ENCODE results near the genes FKBP8 and COMP.

DNA sequence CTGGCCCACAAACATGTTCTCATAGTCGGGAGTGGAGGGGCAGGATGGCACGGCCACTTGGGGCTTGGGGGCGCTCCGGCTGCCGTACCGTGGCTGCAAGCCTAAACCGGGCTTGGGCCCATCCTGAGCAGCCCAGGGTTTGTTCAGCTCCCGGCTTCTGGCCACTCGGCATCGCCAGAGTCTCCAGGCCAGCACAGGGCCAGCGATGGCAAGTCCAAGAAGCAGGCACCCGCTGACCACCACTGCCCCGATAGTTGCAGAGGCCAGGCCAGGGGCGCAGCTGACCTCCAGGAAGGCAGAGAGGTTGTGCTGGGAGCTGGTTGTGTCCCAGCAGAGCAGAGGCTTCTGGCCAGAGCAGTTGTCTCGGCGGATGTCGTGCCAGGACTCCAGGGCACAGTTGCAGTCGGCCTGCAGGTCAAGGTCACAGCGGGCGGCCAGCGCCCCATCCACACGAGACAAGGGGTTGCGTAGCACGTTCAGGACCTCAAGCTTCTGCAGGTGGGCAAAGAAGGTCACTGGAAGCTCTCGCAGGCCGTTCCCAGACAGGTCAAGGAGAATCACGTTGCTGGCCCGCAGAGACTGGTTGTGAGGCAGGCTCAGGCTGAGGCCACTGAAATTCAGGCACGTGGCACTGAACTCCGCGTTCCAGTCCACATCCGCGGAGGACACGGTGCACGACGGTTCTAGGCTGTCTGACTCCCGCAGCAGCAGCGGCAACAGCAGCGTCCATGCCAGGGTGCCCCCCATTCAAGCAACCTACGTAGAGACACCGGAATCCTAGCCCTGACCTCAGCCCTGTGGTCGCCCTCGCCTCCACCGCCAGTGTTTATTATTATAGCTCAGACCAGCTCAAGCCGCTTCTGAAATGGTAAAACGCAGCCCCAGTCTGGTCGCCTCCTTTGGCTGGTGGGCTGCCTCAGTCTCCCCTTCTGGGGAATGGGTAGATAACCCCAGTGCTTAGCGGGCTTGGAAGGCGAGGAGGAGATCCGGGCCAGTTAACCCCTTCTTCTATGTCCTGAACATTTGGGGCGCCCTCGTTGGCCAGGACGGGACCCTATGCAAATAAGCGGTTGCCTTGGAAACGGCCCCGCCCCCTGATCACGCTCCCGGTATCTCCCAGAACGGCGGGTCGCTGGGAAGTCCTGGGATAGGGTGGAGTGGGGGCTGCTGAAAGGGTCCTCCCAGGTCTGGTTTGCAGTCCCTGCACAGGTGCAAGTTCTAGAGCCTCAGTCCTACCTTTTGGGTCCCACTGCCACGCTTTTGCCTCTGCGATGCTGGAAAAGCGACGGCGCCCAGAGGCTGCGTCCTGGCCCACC, 747 bp downstream of the LRRC25 start:
- RRBS = 16% methylated on average over 6 of the region's 67 CpGs

GRCh38 chr19:18414769-18416038, 4.0 kb upstream of the SSBP4 start:
- RRBS = 6% methylated on average over 3 of the region's 35 CpGs

DNA sequence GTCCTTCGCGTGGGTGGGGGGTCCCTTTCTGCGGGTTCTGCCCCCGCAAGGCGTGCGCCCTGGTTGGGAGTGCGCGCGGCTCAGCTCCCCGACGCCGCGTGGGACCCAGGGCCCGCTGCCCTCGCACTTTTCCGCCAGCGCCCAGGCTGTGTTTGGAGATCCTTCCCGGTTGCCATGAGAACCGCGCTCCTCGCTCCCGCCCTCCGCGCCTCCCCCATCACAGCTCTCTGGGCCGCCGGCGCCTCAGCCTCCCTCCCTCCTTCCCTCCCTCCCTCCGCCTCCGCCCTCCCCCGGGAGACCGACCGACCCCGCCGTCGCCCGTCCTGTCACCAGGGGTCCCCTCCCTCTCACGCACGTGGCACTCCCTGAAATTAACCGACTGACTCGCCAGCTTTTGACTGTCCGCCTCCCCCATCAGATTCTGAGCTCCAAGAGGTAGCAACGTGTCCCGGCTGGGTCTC, 2.4 kb upstream of the SSBP4 start:
- RRBS = 3% methylated on average over 12 of the region's 43 CpGs

DNA sequence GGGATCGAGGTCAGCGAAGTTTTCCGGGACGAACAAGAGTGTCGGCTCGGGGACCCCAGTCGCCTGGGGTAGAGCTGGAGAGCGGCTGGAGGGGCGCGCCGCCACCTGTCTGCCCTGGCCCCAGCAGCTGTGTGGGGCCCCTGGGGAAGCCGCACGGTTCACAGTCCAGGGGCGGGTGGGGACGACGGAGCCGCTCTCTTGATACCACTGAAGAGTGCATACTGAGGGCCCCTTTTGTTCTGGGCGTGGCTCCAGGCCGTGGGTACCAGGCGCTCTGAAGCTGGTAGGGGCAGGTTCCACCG, 869 bp downstream of the SSBP4 start:
- RRBS = no CpG with 5 or more reads among the region's 21 CpGs

DNA sequence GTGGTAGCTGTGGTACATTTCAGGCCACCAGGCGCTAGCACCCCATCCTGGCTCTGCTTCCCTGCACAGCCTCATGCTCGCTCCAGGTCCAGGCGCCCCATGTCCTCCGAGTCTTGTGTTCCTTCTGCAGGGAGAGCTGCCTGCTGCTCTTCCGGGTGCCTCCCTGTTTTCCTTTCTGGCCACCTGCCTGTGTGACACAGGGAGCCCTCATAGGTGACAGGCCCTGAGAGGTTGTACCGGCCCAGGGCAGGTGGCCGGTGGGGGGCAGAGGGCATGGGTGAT, 4.4 kb downstream of the SSBP4 start:
- RRBS = 29% methylated on average over 3 of the region's 7 CpGs

DNA sequence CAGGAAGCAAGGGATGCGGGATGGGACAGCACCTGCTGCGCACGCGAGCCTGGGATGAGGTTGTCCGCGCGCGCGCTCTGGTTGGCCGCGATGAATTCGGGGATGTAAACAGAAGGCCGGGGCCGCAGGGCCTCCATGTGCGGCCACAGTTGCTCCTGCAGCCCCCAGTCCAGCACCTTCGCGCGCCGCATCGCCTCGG, 1.4 kb downstream of the ISYNA1 start:
- RRBS = no CpG with 5 or more reads among the region's 21 CpGs

GRCh38 chr19:18438380-18439323, 719 bp upstream of the ISYNA1 start:
- RRBS = 35% methylated on average over 2 of the region's 23 CpGs

GRCh38 chr19:18442903-18443794, 5.2 kb upstream of the ISYNA1 start:
- RRBS = 76% methylated on average over 7 of the region's 18 CpGs

GRCh38 chr19:18503960-18505394, 17.4 kb downstream of the ELL start:
- RRBS = no CpG with 5 or more reads among the region's 27 CpGs

DNA sequence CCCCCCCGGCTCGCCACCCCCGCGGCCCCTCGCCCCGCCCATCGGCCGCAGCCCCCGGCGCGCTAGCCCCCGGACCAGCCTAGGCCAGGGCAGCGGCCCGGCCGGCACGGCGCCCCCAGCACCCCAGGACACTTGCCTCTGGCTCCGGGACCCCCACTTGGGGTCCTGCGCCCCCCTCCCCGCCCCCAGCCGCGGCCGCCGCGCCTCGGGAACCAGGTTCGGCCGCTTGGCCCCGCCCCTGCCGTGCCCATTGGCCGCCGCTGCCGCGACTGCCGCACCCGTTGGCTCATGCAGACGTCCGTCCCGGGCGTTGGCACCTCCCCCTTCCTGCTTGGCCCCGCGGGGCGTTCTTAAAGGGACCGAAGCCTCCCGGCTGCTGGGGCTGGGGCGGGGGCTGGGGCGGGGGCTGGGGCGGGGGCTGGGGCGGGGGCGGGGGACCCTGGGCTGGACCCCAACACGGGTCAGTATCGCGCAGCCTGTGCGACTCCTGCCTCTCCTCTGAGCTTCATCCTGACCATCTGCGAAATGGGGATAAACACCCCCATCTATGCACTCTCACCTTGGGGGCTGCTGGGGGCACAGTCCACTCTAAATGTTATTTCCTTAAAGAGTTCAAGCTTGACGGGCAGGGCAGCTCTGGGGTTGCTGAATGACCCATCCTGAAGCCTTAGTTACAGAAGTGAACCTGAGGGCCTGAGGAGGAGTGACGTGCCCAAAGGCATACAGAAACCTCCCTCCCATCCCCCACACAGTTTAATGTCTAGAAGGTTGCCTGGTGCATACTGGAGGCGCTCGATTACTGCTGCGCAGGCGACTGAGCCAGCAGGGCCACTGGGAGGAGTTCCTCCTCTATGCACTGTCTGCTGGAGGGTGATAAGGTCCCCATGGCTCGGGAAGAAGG, at the start of gene FKBP8:
Gene FKBP8, minus strand, starts transcription at position 224 of the 901 bp plus-strand sequence.
- RRBS = 2% methylated on average over 20 of the region's 62 CpGs

GRCh38 chr19:18577472-18577930, 5.8 kb downstream of the UBA52 start:
- RRBS = no CpG with 5 or more reads among the region's 19 CpGs

GRCh38 chr19:18649447-18650423, 12.9 kb downstream of the KLHL26 start:
- RRBS = 21% methylated on average over 5 of the region's 40 CpGs

DNA sequence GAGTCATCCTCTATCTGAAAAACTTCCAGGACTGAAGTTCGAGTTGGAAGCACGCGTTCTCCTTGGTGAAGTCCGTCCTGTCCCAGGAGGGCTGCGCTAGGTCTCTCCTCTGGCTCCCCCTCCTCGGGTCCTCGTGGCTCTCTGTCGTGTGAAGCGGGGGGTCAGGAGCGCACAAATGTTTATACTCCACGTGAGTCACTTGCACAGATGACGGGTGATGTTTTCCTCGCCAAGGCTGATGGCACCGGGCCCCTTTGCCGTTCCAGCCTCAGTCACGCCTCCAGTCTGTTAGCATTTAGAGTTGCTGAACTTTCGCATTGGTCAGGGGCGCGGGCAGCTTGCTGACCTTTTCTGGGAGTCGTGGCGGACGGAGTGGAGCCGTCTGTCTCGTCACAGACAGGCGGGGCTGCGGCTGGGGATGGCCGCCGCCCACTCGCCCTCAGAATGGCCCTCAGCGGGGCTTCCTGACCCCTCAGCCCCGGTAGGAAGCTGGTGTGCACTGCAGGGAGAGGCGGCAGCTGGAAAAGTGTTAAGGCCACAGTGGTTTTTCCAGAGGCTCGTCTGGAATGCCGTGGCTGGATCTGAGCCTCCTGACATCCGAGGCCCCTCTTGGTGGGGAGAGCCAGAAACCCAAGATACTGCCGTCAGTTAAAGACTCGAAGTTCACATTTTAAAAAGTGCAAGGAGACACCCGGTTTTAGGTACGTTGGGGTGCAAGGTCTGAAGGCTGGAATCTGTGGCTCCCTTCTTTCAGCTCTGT, 13.8 kb downstream of the KLHL26 start:
- RRBS = no CpG with 5 or more reads among the region's 39 CpGs

DNA sequence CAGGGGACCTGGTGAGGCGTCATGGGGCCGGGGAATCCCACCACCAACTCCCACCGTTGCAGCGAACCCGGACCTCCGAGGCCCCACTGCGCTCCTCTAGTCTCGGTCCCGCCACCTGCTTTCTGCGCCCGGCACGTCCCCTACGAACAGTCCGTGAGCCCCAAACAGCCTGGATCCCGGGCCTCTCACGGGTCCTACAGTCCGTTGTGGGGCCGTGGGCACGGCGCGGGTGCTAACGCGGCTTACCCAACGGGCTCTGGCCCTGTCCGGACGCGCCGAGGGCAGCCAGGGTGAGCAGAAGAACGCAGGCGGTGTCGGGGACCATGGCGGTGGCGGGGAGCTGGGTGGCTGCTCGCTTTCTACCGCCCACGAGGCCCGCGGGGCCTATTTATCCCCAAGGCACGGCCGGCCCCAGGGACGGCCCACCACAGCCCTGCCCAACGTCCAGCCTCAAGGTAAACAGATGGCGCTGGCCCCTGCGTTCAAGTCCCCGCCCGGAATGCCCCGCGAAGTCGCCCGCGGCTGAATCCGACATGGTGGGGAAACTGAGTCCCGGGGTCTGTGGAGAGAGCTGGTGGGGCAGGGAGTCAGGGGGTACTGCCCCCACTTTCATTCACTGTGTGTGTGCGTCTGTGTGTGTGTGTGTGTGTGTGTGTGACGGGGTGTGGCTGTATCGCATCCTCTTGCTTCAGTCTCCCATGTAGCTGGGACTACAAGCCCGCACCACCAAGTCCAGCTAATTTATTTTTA, at the start of gene COMP:
Gene COMP, minus strand, starts transcription at position 361 of the 750 bp plus-strand sequence.
- RRBS = 31% methylated on average over 30 of the region's 57 CpGs

GRCh38 chr19:18852859-18853677, 21.3 kb downstream of the UPF1 start:
- RRBS = no CpG with 5 or more reads among the region's 23 CpGs

DNA sequence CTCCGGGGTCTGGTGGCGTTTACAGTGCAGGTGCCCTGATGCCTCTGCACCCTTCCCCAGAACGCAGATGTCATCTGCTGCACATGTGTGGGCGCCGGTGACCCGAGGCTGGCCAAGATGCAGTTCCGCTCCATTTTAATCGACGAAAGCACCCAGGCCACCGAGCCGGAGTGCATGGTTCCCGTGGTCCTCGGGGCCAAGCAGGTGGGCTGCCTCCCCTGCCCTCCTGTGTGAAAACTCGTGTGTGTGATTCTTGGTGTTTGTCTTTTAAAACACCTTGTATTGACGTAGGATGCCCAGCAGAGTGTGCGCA, 25.0 kb downstream of the UPF1 start:
- RRBS = 86% methylated on average over 11 of the region's 16 CpGs

DNA sequence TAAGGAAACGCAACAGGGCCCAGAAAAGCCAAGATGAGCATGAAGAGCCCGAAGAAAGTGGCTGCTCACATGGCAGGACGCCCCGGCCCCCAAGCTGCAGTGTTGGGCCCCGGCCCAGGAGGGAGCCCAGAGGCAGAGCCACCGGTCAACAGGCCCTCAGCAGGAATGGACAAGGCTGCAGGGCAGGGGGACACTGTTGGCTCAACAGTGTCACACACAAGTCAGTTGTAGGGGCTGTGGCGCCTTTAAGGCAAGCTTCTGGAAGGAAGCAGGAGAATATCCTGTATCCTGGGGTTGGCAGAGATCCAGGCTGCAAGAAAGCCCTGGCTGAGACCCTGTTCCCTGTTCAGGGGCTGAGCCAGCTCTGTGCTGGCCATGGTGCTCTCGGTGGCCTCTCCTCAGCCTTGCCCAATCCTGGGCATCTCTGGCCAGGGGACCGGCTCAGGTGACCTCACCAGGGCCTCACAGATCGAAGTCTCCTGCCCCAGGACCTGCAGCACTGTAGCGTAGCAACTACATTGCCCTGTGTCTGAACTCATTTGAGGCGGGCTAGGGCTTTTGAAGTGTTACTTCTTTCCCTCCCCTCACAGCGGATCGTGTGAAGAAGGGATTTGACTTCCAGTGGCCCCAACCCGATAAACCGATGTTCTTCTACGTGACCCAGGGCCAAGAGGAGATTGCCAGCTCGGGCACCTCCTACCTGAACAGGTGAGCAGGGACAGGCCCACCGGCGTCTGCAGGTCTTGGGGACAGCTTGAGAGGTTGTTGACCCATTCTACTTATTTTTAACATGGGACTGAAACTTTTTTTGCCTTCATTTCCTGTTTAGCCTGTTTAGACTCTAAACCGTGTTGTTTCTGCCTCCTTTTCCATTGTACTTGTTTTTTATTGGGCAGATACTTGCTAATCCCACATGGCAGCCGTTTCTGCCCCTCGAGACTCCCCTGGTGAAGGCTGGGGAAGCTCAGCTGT, 28.3 kb downstream of the UPF1 start:
- RRBS = no CpG with 5 or more reads among the region's 23 CpGs

- RRBS = no CpG with 5 or more reads among the region's 19 CpGs
Observed at GRCh38 chr19:18865292-18865848, 30.6 kb downstream of the CERS1 start.

GRCh38 chr19:19067681-19068074, 3.9 kb downstream of the SLC25A42 start:
- RRBS = no CpG with 5 or more reads among the region's 6 CpGs

DNA sequence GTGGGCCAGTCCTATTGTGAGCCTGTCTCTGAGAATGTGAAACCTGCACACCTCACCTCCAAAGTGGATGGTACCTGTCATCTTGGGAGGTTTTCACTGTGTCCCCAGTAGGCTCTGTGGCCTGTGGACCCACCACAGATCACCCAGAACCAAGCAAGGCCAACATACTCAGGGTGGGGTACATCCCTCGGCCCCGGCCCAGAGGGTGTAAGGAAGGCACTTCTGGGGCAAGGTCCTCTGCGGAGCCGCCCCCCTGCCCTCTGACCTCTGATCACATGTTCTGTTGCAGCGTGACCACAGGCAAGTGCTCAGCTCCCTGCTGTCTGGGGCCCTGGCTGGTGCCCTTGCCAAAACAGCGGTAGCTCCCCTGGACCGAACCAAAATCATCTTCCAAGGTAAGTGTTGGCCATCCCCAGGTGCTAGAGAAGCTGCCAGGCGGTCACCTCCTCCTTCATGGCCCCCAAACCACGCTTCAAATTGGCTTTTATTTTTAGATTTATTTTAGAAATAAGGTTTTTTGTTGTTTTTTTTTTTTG, 36.7 kb downstream of the TMEM161A start:
- RRBS = no CpG with 5 or more reads among the region's 9 CpGs

Measured in hTERT-HM (cell line).